ENCODE measurements around a stretch of chr1.

- PRO-cap = no peak
- RRBS = no CpG with 5 or more reads among the region's 11 CpGs
These were observed 27.2 kb downstream of the MRPL37 start for GRCh38 chr1:54227072-54227738.

- PRO-cap = no peak
- RRBS = no CpG with 5 or more reads among the region's 11 CpGs
These were observed 37.7 kb downstream of the MRPL37 start for GRCh38 chr1:54237616-54238165.

GRCh38 chr1:54327213-54328033 lies 127.5 kb downstream of the MRPL37 start:
- PRO-cap = no peak
- RRBS = no CpG with 5 or more reads among the region's 13 CpGs

DNA sequence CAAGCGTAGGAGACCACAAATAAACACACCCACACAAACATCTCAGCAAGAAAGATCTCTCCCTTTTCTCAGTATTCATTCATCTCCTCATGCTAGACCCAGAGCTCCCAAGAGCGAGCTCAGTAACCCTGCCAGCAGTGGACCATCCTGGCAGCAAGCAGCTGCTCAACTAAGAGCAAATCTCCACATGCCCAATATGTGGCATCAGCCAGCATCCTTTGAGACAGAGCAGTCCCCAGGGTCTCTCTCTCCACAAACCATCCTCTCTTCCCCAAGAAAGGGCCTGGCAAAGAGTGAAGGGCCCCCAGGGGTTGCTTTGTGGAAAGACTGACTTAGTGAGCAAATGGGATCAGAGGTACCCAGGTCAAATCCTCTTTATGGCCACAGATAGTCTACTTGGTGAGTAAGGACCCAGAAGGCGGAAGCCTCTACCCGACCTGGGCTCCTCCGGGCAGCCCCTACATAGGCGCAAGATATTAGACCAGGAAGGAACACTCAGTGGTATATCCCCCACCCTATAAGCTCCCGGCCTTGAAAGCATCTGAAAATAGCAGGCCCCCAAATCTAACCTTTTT lies 162.2 kb downstream of the MRPL37 start:
- PRO-cap = no peak
- RRBS = 95% methylated on average over 3 of the region's 7 CpGs

- PRO-cap = no peak
- RRBS = no CpG with 5 or more reads among the region's 14 CpGs
These were observed 165.0 kb downstream of the MRPL37 start for GRCh38 chr1:54364797-54365469.

DNA sequence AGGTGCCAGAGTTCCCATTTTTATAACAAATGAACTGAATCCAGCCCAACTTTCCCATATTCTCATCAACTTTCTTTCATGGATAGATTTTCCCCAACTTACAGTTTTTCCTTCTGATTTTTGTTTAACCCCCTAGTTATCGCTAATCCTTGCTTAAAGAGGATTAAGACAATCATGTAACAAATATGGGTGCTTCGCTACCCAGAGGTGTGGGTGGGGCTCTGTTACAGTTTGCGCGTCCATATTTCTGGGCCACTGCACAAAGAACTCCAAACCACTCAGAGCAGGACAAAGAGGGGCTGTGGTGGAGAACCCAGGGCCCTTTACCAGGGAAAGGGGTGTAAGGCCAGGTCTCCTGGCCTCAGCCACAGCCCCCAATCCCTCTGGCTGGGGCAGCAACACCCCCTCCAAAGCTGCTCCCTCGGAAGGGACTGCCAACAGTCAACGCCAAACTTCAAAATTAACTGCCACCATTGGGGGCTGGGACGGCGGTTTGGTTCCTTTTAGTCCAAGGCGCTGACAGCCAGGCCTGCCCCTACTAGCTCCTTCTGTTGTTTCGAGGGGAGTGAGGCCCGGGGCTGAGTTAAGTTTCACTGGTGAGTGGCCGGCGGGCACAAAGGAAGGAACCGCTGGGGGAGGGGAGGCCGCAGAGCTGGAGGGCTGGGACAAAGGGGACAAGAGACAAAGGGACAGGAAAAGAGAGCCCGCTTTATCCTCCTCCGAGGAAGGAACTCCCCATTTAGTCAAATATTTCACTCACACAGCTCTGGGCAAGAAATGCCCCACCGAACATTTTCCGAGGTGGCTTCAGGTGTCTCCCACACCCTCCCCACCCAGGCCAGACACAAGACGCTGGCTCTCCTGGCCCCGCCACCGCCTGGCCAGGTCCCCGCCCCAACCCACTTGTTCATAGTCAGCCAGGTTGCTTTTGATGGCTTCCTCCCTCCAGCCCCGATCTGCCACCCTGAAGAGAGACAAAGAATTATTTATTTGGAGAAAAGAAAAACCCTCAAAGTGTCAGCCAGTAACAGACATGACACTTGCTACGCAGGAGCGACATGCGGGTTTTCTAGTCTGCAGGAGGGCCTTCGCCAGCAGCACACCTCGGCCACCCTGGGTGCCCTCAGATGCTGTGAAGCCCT lies 169.5 kb upstream of the ACOT11 start:
- PRO-cap = no peak
- RRBS = no CpG with 5 or more reads among the region's 29 CpGs

DNA sequence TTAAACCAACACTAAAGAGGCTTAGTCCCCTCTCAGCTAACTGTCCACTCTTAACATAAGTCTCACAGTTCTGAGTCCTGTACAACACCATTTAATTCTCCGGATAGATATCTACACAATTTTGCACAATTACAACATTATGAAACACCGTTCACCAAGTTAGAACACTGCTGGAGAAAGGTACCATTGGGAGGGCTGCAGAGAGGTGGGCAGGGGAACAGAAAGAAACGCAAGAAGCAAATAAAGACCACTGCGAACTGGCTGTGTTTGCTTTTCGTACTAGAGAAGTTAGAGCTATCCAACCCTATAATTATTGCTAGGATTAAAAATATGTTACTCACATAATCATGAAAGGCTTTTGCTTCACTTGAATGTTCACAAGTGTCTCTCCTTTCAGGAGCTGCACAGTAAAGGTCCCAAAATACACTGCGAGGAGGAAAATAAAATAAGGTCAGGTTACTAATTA lies 146.5 kb upstream of the ACOT11 start:
- PRO-cap = no peak
- RRBS = no CpG with 5 or more reads among the region's 6 CpGs

GRCh38 chr1:54403806-54404319 lies 144.2 kb upstream of the ACOT11 start:
- PRO-cap = no peak
- RRBS = no CpG with 5 or more reads among the region's 10 CpGs

DNA sequence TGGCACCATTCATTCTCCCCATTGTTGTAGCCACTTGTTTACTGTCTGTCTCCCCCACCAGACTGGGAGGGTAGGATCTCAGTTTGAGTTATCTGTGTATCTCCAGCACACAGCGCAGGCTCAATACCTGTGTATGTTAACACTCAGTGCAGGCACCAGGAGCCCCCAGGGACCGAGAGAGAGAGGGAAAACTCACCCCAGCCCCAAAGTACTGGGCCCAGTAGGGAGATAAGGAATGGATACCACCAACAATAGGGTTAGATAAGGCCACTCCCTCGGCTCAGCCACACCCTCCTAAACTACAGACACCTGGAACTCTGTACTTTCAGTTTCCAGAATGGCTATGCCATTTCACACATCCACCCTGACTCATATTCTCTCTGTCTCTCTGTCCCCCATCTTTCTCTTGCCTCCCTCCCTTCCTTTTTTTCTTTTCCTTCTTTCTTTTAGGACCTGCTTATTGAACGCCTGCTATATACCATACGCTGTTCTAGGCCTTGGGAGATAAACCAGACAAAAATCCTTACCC lies 138.6 kb upstream of the ACOT11 start:
- PRO-cap = no peak
- RRBS = no CpG with 5 or more reads among the region's 5 CpGs

DNA sequence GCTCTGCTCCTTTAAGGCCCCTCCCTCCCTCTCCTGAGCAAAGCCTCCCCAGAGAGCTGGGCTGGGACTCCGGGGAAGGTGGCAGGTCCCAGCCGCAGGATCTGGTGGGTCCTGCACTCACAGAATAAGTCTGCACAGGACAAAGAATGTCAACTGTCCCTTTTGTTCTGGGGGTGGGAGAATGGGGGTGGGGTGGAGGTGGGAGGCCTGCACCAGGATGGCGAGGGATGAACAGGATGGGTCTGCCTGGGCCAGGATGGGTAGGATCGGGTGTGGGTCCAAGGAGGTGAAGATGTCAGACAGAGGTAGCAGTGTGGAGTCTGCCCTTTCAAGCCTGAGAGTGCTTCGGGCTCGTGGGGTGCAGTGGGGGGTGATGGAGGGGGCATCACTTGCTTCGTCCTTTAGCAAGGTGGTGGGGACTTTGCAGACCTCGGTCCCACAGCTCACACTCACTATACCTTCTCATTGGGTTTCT lies 84.4 kb upstream of the ACOT11 start:
- PRO-cap = no peak
- RRBS = no CpG with 5 or more reads among the region's 8 CpGs

GRCh38 chr1:54489097-54489797 lies 58.8 kb upstream of the ACOT11 start:
- PRO-cap = bidirectional peak, plus-strand start at chr1:54489370, minus-strand start at chr1:54489297; unidirectional peak, minus-strand start at chr1:54489431; unidirectional peak, minus-strand start at chr1:54489504
- RRBS = 4% methylated on average over 21 of the region's 43 CpGs

GRCh38 chr1:54850421-54851024 lies 36.5 kb downstream of the DHCR24 start:
- PRO-cap = no peak
- RRBS = no CpG with 5 or more reads among the region's 7 CpGs

- PRO-cap = no peak
- RRBS = no CpG with 5 or more reads among the region's 2 CpGs
These were observed 27.8 kb downstream of the DHCR24 start for GRCh38 chr1:54859142-54859562.

- PRO-cap = no peak
- RRBS = no CpG with 5 or more reads among the region's 3 CpGs
These were observed 18.0 kb downstream of the DHCR24 start for GRCh38 chr1:54869040-54869379.

GRCh38 chr1:54884813-54885930 lies 1.8 kb downstream of the DHCR24 start:
- PRO-cap = no peak
- RRBS = no CpG with 5 or more reads among the region's 11 CpGs

DNA sequence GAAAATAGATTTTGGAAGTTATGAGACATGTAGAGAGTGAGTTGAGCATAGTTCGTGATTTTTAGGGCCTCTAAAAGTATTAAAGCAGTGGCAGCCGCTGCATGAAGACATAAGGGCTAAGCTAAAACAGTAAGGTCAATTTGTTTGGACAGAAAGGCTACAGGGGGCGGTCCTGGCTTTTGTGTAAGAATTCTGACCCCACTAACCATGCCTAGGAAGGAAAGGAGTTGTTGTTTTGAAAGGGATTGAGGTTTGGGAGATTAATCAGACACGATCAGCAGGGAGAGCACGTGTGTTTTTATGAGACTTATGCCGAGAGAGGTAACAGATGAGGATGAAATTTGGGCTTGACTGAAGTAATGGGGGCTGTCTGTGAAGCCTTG lies 12.8 kb upstream of the DHCR24 start:
- PRO-cap = no peak
- RRBS = no CpG with 5 or more reads among the region's 6 CpGs

- PRO-cap = unidirectional peak, plus-strand start at chr1:55022286
- RRBS = 13% methylated on average over 3 of the region's 15 CpGs
These were observed 17.2 kb upstream of the PCSK9 start for GRCh38 chr1:55022012-55022622.

DNA sequence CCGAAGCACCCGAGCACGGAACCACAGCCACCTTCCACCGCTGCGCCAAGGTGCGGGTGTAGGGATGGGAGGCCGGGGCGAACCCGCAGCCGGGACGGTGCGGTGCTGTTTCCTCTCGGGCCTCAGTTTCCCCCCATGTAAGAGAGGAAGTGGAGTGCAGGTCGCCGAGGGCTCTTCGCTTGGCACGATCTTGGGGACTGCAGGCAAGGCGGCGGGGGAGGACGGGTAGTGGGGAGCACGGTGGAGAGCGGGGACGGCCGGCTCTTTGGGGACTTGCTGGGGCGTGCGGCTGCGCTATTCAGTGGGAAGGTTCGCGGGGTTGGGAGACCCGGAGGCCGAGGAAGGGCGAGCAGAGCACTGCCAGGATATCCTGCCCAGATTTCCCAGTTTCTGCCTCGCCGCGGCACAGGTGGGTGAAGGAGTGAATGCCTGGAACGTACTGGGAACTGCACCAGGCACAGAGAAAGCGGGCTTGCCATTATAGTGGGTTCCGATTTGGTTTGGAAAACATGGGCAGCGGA lies 707 bp downstream of the PCSK9 start:
- PRO-cap = no peak
- RRBS = 5% methylated on average over 7 of the region's 39 CpGs

GRCh38 chr1:55138169-55139177 lies 76.7 kb downstream of the USP24 start:
- PRO-cap = no peak
- RRBS = no CpG with 5 or more reads among the region's 7 CpGs

- PRO-cap = no peak
- RRBS = no CpG with 5 or more reads among the region's 5 CpGs
These were observed 68.1 kb downstream of the USP24 start for GRCh38 chr1:55146781-55147695.